Heart (tissue), 3 donors: ENCODE data around the genes TMEM225, OR10D3, MSANTD2 and TMEM218.

DNA sequence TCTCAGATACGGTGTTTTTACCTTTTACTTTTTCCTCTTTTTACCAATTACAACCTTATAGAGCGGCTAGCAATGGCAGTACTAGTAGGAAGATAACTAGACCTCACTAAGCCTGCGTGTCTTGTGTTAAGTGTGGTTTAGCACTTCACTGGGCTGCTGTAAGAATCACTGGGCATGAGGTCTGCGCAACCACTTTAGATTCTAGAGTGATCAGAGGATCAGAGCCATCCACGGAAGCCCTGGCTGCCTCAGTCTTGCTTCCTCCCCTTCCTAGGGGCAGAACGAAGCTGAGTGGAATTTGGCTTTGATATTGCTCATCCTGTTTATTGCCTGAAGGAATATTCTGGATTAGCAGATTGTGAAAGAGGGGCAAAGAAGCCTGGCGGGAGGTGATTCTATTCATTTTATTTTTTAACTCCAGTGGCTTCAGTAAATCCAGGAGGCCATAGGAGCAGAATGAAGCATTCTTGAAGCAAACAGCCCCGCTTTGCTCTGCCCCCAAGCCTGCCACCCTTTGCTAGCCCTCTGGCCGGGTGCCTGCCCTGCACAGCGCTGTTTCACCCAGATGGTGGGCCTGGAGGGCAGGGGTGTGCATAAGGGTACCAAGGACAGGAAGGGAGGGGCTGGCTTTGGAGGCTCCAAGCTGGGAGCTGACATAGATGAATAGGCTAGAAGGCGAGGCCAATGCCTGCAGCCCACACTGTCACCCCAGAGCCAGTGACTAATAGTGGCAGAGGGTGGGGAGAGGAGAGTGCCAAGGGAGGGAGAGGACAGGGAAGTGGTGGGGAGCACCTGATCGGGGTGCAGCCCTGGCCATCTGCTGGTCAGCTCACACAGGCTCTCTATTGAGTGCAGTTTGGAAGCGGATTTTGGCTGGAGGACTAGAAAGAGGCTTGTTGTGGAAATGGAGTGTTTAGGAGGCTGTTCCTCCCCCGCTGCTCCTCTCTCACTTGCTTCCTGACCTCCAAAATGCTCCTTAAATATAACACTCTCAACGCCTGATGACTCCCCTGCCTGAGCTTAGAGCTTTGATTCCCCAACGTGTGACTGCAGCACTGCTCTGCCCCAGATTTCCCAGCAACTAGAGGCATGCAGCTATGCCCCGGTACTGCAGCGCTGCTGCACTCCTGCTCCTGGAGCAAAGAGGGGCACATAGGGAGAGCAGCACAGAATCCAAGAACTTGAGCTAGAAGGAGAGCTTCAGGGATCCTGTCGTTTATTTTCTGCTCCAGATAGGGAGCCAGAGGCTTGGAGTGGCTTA is 88.9 kb downstream of the GRAMD1B start:
- RAMPAGE, long total RNA, 2 experiments: no peak in any of the 2 experiments

DNA sequence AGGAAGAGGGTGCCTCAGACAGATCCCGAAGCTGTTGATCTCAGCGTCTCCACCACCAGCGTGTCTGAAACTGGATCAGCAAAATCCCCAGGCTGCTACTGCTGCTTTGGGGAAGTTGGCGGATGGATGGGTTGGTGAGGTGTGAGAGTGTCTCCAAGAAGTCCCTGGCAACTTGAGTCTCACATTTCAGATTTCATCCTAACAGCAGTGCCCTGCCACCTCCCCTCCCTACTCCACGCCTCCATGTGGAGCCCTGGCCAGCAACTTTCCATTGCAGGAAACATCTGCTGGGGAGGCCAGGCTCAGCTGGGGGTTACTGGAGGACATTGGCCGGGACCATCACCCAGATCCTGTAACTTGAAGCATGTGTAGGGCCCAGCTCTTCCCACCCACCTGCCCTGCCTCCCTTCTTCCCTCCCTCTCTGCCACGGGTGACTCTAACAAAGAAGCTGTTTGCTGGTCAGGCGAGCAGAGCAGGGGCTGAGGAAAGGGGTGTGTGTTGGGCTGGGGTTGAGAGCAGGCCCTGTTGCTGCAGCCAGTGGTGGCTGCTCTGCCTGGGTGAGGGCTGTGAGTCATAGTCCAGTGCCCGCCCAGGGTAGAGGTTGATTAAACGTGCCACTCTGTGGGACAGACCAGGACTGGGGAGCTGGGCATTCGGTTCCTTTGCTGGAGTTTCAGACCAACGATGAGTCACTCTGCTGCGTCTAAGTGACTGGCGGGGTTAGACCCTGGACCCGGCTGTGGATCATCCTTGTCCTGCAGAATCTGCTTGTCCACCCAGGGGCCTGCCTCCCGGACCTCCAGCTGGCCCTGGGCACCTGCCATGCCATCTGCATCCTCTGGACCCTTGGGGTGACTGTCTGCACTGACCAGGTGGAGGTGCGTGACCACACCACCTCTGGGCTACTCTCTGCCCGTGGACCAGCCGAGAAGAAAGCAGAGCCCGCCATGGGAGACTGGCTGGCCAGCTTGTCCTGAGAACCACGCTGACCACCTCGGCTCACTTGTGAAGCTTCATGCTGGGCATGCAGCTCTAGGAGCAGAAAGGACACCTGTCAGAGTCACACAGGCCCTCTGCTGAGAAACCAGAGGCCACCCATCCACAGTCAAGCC is 63.9 kb downstream of the SCN3B start:
- RAMPAGE, long total RNA, 2 experiments: no peak in any of the 2 experiments

DNA sequence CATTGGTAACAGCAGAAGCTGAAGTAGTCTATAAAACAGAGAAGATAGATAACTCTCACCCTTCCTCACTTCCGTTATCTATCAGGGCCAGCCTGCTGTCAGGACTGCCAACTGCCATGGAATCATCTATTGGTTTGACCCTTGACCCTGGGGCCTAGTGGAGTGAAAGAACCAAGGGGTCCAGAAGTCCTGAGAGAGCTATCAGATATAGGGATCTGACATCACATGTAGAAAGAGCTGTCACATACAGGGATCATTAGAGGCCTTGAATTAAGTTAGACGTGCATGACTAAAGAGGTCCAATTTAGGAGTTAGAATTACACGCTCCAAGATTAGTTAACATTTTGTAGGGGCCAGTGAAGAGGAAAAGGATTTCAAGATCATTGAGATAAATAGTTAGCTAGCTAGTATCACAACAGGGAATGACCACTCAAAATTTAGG is at the start of gene TMEM225:
Gene TMEM225 (minus strand): TSS at position 136 of the 442 bp plus-strand sequence.
- RAMPAGE, long total RNA, 2 experiments: no peak in any of the 2 experiments

DNA sequence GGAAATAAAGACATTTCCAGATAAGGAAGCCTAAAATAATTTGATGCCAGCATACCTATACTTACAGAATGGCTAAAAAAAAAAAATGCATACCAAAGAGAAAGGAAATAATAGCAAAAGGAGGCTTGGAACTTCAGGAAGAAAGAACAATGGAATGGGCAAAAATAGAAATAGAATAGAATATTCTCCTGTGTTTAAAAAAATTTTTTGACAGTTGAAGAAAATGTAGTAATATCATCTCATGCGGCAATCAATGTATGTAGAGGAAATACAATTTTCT is 15.8 kb downstream of the OR10S1 start:
- RAMPAGE, long total RNA, 2 experiments: no peak in any of the 2 experiments

GRCh38 chr11:124075615-124076836 is 34.9 kb upstream of the OR10G7 start:
- RAMPAGE, long total RNA, 2 experiments: no peak in any of the 2 experiments

- RAMPAGE, long total RNA, 2 experiments: no peak in any of the 2 experiments
These were observed 1.3 kb upstream of the VWA5A start for GRCh38 chr11:124113833-124114441.

GRCh38 chr11:124115983-124116296 is 690 bp downstream of the VWA5A start:
- RAMPAGE, long total RNA, 2 experiments: no peak in any of the 2 experiments

GRCh38 chr11:124183168-124183539 is at the start of gene OR10D3:
Gene OR10D3, plus strand, starts transcription at chr11:124183345.
- RAMPAGE, long total RNA, 2 experiments: no peak in any of the 2 experiments

DNA sequence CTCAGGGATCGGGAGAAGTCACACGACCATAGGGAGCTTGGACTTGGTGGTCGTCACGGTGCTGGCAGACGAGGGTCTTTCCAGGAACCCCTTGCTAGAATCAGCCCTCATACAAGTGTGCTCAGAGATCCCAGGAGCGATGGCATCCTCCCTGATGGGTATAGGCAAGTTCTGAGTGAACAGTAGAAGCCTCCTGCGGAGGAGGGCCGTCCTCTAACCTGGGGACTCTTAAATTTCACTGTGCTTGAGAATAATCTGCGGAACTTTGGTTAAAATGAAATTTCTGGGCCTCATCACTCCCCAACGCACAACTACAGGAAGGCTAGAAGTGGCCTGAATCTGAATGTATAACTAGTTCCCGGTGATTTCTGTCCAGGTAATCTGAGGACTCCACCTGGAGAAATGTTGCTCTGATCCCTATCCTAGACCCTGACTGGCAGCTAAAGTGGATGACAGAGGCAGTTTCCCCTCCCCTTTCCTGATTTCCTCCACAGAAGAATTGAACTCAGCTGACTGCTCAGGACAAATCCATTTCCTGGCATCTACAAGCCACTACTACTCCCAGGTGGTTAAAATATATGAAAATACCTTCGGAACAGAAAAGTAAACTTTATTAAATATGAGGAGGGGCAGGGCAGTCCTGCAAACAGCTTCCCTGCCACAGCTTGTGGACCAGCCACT is 4.4 kb downstream of the VSIG2 start:
- RAMPAGE, long total RNA, 2 experiments: no peak in any of the 2 experiments

GRCh38 chr11:124759428-124759851 is 2.6 kb downstream of the ESAM start:
- RAMPAGE, long total RNA, 2 experiments: no peak in any of the 2 experiments

GRCh38 chr11:124800267-124801420 is at the start of gene MSANTD2:
Gene MSANTD2, minus strand, starts transcription at chr11:124800406.
- RAMPAGE, long total RNA, 2 experiments: no peak in any of the 2 experiments

DNA sequence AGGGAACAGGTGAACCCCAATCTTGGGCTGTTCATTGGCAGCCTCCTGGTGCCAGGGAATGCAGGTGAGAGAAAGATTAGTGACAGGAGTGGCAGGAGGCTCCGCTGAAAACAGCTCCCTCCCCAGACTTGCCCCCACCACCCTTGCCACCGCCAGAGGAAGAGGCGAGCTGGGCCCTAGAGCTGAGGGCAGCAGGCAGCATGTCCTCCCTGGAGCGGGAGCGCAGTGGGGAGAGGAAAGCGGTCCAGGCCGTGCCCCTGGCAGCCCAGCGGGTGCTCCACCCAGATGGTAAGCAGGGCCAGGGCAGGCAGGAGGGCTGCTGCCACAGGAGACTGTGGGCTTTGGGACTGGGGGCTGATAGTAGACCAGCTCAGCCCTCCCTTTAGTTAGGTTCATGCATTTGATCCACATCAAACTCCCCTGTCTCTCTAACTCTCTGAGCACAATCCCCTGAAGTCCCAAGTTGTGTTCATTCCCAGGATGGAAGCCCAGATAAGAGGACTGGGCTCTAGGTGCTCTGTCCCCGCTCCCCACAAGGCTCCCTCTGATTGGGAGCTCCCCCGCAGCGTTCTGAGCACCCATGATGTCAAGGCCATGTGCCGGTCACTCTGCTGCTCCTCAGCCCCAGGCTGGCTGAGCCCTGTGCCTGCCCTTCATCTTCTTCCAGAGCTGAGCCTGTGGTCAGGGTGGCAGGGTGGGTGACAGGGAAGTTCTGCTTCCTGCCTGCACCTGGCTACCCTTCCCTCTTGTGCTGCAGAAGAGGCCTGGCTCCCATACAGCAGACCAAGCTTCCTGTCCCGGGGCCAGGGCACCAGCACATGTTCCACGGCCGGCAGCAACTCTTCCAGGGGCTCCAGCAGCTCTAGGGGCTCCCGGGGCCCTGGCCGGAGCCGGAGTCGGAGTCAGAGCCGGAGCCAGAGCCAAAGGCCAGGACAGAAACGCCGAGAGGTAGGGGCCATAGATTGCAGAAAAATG is 14.7 kb downstream of the ROBO3 start:
- RAMPAGE, long total RNA, 2 experiments: no peak in any of the 2 experiments

DNA sequence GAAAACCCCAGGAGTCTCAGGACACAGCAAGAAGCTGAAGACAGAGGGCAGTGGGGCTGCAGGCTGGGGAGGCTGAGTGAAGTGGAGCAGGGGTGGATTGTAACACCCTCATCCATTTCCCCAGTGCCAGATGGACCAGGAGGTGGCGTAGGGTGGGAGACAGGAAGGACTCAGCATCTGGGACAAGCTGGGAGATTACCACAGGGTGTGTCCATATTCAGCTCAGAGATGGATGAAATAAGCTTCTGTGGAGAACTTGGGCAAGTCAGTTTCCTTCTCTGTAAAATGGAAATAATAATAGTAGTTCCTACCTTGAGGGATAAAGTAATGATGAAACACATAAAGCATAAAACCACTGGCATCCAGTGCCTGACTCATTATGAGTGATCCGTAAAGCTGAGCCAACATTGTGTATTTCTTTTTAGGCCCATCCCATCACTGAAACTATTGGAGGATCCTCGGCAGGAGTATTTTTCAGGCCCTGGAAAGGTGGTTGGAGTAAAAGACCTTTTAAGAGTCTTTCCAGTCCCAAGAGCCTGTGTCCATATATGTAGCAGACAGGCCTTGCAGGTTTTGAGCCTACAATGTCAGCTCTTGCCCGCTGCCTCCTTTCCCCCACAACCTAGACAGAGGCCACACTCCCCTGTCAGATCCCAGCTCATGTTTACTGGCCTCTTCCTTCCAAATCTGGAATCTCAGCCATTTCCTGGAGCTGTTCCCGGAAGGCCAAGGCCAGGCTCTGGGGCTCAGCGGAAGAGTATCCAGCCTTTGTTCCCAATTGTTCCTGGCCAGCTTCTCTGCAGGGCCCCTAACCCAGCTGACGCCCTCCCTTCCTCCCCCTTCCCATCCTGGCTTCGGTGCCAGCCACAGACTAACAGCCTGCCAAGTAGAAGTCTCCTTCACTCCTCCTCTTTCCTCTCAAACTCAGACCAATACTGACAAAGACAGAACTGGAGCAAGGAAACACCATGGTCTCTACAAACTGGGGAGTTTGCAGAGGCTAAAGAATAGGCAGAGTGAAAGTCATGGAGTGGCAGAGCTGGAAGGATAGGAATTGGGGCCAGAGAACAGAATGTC is 872 bp upstream of the ROBO4 start:
- RAMPAGE, long total RNA, 2 experiments: no peak in any of the 2 experiments

DNA sequence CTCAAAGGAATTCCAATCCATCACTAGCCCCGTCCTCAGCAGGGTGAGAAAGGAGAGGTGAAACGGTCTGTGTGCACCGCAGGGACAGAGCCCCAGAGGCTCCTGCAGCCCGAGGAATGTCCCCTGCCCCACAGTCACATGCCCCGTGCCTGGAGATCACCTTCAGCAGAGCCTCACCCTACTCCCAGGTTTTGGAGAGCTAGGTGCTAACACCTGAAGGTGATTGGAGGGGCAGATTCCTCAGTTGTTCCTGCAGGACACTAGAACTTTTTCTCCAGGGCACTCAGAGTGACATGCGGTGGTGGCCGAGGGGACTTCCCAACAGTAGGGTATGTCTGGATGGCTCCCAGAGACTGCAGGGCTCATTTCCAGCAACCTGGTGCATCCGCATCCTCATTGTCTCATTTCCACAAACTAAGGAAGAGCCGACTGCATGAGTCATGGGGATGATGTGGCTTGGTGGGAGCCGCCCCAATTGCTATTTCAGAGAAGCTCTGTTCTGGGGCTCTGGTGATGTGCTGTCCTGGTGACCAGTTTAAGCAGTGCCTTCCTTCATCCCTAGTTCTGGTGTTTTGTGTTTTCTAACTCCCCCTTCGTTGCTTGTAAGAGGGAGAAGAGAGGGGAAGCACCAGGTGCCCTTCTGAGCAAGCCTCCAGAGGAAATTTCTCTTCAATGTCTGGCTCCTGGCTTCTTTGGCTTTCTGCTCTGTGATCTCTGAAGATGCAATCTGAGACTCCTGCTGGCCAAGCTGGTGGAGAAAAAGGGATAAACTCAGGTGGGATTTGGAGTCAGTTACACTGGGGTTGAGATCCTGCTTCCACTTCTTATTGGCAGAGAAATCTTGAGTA is 2.8 kb upstream of the ROBO4 start:
- RAMPAGE, long total RNA, 2 experiments: no peak in any of the 2 experiments

DNA sequence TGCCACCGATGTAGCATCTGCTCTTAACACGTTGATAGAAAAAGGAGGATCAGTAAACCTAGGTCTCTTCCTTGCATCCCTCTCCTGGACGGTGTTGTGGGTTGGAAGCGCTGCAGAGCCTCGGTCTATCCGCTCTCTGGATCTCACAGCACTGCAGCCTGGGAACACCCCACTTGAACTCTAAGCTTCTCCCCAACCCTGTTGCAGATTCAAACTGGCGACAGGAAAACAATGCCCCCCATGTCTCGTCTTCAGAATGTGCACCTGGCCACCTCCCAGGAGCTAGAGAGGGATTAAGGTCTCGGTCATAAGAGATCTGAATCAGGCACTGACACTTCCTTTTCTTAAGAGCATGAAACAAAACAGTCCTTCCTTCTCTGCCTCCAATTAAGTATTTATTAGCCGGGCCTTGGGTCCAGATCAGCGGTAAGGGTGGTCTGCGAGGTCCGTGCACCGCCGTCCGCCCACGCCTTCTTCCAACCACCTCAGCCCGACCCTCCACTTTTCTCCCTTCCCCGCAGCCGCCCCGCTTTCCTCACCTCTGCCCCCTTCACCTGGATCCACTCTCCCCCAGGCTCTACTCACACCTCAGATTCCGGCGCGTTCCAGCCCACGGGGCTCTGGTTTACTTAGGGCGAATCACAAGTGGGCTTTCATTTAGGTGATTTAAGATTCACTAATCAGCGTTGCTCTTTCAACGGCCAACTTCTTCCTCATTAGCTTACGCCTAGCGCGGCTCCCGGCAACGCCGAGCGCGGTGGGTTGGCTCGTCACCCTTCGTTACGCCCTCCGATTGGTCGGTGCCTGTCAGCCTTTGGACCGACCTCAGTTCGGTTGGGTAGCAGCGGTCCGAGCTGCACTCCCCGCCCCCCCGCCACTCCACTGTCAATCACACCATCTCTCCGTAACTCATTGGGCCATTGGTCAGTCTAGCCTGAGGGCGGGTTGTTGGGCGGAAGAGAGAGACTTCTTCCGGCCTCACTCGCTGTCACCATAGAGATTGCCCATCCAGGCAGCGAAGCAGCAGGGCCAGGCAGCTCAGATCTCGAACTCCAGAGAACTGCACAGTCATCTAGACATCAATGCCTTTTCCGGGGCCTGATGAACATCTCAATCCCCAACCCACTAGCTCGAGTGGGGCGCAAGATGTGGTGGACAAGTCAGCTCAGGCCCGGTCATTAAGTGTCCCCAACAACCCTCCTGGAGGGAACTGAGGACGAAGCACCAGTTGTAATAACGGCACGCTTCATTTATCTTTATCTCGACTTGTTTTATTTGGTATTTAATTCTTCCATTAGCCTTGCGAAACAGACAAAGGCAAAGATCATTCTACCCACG is at the start of gene TMEM218:
Gene TMEM218 (minus strand): TSS at position 627 of the 1,338 bp plus-strand sequence.
- RAMPAGE, long total RNA, 2 experiments: start-site peak on the minus strand in 1 of 2 experiments, centred at position 624 of the sequence, 80 reads per replicate

- RAMPAGE, long total RNA, 2 experiments: no peak in any of the 2 experiments
These were observed 4.5 kb downstream of the PKNOX2 start for GRCh38 chr11:125168961-125169588.

DNA sequence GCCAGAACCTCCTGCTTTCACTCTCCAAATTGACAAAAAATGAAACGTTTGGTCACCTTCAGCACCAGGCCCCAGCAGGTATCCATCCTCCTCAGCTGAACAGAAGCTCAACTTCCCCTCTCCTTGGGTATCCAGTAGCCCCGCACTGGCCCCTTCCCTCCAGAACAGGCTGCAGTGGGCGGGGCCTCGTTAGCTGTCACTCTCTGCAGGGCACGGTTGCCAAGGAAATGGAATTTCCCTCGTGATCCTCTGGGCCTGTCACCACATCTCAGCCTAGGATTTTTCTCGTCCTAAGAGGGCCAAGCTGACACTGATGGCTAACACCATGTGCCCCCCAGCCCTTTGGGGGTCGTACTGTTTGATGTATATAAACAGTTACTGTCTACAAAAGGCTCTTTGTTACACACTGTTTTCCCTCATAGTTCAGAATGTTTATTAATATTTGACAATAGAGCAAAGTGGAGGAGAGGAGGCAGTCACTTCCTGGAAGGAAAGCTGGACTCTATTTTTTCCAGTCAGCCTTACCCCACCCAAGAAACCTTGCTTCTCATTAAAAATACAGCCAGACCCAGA is 44.6 kb downstream of the FEZ1 start:
- RAMPAGE, long total RNA, 2 experiments: start-site peak on the minus strand in 2 of 2 experiments, centred at positions 154 to 155 of the sequence, 28 to 98 reads per replicate

DNA sequence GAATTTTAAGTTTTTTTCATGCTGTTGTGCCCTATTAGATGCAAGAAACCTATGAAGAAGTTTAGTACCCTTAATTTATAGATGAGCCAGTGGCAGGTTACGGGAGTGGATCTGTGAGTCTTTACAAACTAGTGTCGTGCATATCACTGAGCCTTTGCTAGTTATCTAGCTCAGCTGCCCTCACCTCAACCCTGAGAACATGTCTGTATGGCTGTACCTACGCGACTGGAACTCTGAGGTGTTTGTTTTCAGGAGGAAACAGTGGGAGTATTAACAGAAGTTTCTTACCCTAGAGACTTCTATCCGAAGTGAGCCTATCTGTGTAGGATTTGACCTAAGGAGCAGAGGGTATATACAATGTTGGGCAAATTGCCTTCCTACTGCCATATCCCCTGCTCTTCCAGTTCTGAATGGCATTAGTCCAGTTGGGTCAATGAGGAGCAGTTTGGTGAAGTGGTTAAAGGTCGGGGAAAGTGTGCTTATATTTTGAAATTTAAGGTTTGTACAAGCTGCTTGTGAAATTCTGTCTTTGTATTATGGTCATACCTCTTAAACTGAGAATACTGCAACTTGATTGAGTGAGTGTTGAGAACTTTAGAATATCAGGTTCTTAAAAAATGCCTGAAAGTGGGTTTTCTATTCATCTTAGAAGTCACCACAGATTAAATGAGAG is 1.6 kb downstream of the EI24 start:
- RAMPAGE, long total RNA, 2 experiments: no peak in any of the 2 experiments

- RAMPAGE, long total RNA, 2 experiments: no peak in any of the 2 experiments
These were observed 23.4 kb upstream of the ACRV1 start for GRCh38 chr11:125703955-125704527.

- RAMPAGE, long total RNA, 2 experiments: no peak in any of the 2 experiments
These were observed 12.4 kb downstream of the VSIG10L2 start for GRCh38 chr11:125958007-125958856.